BJ (cell line): ENCODE measurements around a stretch of chr7.

- CAGE, long polyA plus RNA, result no peak
- RRBS, result no CpG with 5 or more reads among the region's 16 CpGs
Measured at GRCh38 chr7:122913617-122914114, 27.4 kb upstream of the CADPS2 start.

DNA sequence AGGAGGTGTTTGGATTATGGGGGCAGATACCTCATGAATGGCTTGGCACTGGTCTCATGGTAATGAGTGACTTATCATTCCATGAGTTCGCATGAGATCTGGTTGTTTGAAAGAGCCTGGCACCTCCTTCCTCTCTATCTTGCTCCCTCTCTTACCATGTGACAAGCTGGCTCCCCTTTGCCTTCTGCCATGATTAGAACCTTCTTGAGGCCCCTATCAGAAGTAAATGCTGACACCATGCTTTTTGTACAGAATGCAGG, 17.0 kb upstream of the SLC13A1 start:
- CAGE, long polyA plus RNA, result no peak
- RRBS, result no CpG with 5 or more reads among the region's 1 CpG

DNA sequence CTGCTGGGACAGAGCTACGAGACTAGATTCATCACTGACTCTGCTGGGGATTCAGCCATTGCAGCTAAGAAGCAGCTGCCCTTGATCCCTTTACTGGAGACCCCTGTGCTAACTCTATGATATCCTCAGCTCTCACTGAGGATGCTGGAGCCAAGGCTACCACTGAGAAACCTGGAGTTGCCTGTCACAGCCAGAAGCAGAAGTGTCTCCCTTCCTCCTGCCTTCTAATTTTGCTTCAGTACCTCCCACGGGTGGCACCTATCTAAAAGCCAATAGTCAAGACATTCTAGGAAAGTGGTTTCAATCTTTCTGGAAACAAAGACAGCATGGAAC, 126.6 kb downstream of the IQUB start:
- CAGE, long polyA plus RNA, result no peak
- RRBS, result no CpG with 5 or more reads among the region's 2 CpGs

- CAGE, long polyA plus RNA, result no peak
- RRBS, result no CpG with 5 or more reads among the region's 6 CpGs
Measured at GRCh38 chr7:123656823-123657807, 1.4 kb downstream of the LMOD2 start.

GRCh38 chr7:123671468-123672160, 15.9 kb downstream of the LMOD2 start:
- CAGE, long polyA plus RNA, result no peak
- RRBS, result no CpG with 5 or more reads among the region's 3 CpGs

DNA sequence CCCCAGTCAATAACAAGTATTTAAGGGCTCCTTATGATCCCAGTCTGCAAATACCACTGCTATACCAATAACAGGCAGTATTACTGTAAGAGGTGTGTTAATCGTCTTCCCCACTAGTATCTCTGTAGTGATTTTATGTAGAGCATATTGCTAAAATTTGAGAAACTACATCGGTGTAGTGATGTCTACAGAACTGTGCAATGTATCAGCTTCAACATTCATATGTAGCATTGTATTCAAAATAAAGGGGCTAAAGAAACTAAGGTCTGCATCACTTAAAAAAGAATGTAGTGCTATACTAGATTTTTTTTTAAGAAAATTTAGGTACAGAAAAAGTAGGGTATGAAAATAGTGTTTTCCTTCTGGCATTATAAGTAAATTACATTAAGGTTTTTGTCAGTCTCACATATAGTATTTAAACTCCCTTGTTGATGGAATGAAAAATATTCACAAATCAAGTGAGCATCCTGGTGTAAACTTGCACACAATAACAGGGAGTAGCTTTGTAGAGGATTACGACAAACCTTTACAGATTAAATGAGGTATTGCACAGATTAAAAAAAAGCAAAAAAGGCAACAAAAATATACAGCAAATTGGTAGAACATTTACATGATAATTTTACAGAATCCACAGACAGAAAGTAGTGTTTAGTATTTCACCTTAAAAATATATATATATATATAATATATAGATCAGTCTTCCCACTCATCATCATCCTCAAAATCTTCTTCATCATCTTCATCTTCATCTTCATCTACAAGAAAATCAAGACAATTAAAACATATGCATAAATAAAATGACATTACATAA, 28.4 kb downstream of the LMOD2 start:
- CAGE, long polyA plus RNA, result no peak
- RRBS, result no CpG with 5 or more reads among the region's 3 CpGs

DNA sequence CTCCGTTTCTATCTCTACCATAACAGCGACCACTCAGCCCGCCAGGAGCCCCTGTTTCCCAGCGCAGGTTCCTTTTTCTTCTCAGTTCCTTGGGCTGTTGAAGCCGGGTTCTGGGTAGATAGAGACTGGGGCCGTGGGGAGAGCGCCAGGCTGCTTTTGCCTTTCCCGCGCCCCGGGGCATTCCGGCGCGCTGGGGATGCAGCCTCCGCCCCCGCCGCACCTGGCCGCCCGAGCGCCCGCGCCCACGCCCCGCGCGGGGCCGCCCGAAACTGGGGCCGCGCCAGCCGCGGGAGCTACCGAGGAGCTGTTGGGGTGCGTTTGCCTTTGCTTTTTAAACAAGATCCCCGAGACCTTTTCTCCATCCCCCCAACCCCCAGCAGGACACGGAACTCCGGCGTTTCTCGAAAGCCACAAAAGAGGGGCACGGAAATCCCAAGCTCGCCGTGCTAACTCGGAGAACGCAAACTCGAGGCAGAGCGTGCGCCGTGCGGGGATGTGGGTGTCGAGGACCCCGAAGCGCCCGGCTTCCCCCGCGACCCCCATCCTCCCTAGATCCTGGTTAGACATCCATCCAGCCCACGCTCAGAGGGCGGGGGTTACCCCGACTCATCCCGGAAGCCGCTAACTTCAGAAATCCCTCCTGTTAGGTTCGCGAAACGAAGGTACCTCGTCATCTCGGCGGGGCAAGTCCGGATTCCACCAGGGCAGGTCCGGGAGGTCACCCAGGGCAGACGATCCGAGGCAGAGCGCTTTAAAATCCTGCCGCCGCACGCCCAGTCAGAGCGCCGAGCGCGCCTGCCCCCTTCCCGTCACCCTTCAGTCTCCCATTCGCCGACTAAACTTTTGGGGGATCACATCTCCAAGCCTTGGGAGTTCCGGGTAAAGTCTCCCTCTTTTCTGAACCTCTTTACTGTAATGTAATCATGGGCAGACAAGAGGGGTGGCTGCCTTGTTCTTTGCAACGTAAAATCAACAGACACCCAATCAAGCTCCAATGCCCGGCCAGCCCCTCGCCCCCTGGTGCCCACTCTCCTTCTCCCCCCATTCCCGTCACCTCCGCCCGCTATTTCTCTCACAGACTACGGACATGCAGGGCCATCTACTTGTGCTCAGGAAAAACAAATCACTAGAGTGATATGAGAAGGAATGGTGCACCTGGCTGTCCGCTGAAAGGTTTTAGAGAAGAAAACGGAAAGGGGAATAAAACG, 874 bp downstream of the GRM8 start:
- CAGE, long polyA plus RNA, result no peak
- RRBS, result 3% methylated on average over 19 of the region's 91 CpGs

GRCh38 chr7:127368983-127370157, 23.1 kb downstream of the ZNF800 start:
- CAGE, long polyA plus RNA, result no peak
- RRBS, result no CpG with 5 or more reads among the region's 1 CpG

DNA sequence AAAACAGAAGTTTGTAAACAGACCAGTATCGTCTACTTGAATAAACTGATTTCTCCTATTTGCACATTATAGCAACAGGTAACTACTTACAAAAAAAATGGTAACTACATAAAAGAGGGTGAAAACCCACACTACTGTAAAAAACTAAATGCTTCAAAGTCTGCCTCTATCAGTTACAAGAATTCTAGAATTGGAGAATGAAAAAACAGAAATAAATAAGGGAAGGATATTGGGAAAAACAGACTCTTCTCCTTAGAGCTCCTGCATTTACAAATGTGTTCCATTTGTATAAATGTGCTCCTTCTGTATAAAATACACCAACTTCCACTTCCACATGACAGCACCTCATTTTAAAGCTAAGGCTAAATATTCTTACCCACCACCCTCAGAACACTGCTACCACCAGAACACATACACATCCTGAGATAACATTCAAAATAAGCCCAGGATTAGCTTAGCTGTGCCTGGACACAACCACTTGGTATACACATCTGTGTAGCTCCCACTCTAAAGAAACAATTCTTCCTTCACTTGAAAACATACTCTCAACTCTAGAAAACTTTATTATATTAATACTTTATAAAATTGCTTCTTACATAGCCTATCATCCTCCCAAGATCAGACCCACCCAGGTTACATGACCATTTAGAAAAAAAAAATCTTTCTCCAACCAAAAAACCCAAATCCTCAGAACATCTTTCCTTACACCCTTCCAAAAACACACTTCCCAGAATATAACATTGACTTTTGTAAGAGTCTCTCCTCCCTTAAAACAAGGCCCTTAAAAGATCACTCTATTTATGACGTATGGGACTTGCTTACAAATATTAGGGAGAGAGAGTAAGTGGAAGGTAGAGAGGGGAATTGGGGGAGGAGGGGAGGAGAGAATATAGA, 3.9 kb downstream of the ZNF800 start:
- CAGE, long polyA plus RNA, result no peak
- RRBS, result no CpG with 5 or more reads among the region's 2 CpGs

DNA sequence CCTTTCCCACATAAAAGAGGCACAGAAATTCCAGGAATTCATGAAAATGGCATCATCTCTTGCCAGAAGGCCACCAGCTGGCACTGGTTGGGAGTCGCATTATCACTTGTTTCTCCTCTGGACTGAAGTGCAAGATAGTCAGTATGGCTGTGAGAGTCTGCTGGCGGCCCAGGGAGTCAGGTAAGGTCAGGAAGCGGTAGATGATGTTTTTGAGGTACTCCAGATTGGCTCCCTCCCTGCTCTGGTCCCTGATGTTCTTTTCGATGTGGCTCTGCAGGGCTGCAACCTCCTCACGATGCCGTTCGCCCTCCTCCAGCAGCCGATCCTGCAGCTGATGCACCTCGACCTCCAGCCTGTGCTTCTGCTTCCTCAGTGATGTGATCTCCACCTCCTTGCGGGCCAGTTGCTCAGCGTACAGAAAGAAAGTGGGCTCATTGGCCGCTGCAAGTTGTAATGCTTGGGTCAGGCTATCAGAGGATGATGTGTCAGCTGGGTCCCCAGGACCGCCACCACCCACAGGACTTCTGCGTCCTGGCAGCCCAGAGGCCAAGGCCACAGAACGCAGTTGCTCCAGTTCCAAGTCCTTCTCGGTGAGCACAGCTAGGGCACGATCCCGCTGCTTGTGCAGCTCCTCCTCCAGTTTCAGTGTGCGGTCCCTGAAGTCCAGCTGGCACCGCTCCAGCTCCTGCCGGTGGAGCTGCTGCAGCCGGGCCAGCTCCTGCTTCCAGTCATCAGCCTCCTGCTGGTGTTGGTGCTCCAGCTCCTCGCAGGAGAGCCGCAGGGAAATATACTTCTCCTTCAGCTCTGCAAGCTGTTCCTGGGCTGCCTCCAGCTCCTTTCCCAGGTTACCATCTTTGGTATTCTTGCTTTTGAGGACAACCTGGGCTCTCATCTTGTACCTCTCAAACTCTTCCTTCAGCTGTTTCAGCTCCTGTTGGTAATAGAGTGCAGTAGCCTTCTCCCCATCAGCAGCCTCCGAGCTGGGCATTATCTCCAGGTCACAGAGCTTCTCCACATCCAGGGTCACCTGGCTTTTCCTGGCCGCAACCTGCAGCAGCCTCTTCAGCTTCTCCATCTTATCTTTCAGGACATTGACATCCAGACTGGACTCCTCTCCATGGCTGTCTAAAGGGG, 3.1 kb downstream of the GCC1 start:
- CAGE, long polyA plus RNA, result no peak
- RRBS, result no CpG with 5 or more reads among the region's 26 CpGs

- CAGE, long polyA plus RNA, result no peak
- RRBS, result no CpG with 5 or more reads among the region's 4 CpGs
Measured at GRCh38 chr7:127654971-127655383, 3.0 kb downstream of the SND1 start.

- CAGE, long polyA plus RNA, result no peak
- RRBS, result no CpG with 5 or more reads among the region's 6 CpGs
Measured at GRCh38 chr7:127933491-127934732, 97.3 kb downstream of the LRRC4 start.

DNA sequence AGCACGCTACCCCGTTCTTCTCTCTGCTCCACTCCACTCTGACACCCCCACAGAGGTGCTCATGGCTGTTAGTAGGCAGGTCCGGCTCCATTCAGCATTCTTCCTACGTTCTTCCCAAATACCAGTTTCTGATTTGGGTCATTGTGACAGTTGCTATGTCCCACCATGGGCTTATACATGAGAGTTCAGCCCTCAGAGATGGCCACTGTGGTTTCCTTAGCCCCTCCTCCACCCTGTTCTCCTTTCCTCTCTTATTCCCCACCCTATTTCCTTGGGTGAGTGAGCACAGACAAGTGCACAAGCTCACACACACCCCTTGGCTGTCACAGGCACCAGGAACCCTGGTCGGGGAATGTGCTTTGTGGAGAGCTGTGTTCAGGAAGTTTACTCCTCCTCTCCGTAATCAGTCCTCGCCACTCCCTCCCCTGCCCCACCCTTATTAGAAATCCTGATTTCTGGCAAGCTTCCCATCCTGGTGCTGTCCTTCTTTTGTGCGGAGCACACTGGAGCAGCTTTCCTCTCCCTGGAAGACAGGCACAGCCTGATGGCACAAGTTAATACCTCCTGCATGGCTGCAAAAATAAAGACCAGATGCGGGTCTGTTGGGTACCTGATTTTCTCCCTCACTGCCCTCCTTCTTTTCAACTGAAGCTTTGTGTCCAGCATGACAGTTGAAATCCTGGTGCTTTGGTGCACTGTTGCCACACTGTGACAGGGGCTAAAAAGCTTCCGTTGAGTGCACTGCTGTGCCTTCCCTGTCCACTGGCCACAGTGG, 55.2 kb downstream of the LRRC4 start:
- CAGE, long polyA plus RNA, result no peak
- RRBS, result no CpG with 5 or more reads among the region's 10 CpGs

GRCh38 chr7:128264994-128265342, 23.9 kb downstream of the LEP start:
- CAGE, long polyA plus RNA, result no peak
- RRBS, result no CpG with 5 or more reads among the region's 3 CpGs

DNA sequence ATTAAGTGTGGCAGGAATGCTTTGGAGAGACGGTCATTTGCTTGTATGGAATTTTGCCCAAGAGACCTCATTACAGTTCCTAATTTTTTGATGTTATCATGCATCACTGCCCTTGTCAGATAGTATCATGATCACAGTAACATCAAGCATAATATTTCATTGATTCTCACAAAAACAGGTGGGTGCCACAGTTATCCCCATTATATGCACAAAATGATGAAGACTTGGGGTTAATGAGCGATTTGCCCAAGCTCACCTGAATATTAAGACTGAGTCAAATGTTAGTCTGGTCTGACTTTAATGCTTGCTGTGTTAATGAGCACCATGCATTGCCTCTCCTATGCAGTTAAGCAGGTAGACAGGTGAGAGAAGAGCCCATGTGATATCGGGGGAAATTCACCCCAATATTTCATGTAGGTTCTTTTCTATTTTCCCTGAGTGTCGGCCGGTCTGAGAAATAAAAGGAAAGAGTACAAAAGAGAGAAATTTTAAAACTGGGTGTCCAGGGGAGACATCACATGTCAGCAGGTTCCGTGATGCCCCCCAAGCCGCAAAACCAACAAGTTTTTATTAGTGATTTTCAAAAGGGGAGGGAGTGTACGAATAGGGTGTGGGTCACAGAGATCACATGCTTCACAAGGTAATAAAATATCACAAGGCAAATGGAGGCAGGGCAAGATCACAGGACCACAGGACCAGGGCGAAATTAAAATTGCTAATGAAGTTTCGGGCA, 42.2 kb upstream of the GARIN1A start:
- CAGE, long polyA plus RNA, result no peak
- RRBS, result no CpG with 5 or more reads among the region's 10 CpGs

- CAGE, long polyA plus RNA, result no peak
- RRBS, result no CpG with 5 or more reads among the region's 6 CpGs
Measured at GRCh38 chr7:128651627-128652254, 20.4 kb upstream of the GARIN1A start.

DNA sequence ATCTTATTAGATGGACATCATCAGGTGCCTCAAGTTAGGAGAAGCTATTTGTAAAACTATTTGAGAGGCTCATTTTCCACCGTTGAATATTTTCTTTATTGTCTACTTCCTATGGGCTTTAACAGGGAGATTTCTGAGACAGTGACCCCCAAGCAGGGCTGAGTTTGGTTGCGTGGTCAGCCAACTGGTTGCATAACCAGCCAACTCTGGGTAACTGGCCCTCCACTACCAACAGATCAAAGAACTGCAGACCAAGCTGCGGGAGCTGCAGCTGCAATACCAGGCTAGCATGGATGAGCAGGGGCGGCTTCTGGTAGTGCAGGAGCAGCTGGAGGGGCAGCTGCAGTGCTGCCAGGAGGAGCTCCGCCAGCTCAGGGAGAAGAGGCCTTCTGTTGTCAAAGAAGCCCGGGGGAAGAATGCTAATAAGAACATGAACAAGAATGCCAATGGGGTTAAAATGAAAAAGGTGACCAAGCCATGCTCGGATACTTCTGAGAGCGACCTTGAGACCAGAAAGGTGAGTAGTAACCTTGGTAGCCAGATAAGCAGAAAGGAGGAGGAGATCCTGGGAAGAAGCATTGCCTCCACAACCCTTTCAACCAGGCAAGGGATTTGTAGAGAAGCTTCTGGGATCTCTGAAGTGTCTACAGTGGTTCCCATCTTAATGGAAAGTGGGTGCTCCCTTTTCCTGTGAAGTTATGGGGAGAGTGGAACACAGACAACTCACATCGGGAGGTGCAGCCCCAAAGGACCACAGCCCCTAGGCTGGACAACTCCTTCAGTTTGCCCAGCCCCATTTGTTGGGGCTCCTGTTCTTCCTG, 15.6 kb upstream of the FLNC start:
- CAGE, long polyA plus RNA, result no peak
- RRBS, result no CpG with 5 or more reads among the region's 9 CpGs

DNA sequence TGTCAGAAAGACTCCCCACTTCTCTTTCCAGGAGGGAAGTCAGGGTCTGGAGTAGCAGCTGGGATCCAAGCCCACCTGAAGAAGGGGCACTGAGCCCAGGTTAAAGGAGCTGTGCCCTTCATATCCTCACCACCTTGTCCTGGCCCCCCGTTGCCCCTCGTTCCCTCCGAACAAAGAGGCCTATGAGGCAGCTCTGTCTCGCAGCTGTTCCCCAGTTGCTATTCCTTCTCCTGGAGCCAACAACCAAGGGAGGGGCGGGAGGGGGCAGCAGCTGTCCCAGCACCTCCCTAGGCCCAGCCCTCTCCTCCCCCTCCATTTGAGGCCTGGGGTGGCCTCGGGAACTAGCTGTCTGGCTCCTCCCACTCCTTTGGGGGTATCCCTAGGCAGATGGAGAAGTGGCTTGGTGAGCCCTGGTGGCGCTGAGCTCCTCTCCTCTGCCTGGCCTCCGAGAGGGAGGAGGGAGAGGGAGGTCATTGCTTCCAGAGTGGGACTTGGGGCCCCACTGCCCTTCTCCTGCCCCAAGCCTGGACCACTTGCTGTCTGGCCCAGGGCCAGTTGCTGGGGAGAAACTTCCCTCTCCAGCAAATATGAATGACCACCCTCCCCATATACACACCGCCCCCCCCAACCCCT, 2.9 kb downstream of the FLNC start:
- CAGE, long polyA plus RNA, result no peak
- RRBS, result no CpG with 5 or more reads among the region's 9 CpGs

DNA sequence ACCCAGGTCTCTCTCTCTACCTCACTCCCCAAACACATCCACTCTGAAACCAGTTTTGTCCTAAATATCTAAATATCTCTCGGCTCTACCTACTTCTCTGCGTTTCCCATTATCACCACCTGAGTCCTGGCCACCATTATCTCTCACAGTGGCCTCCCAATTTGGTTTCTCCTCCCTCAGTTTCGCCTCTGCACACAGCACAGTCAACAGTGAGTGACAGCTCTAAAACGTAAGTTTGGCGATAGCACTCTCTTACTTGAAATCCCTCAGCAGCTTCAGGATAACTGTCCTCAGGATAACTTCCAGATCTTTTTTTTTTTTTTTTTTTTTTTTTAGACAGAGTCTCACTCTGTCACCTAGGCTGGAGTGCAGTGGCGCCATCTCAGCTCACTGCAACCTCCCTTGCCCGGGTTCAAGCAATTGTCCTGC, 1.6 kb upstream of the ATP6V1F start:
- CAGE, long polyA plus RNA, result no peak
- RRBS, result no CpG with 5 or more reads among the region's 7 CpGs

- CAGE, long polyA plus RNA, result no peak
- RRBS, result no CpG with 5 or more reads among the region's 4 CpGs
Measured at GRCh38 chr7:128863386-128863532, 603 bp downstream of the ATP6V1F start.